CMK (cell line): ENCODE data around the gene RBM11.

- RRBS, result no CpG with 5 or more reads among the region's 26 CpGs
Measured at GRCh38 chr21:6318208-6318775, 4203.1 kb upstream of the TPTE start.

GRCh38 chr21:7753377-7753719 lies 2768.0 kb upstream of the TPTE start:
- RRBS, result no CpG with 5 or more reads among the region's 10 CpGs

DNA sequence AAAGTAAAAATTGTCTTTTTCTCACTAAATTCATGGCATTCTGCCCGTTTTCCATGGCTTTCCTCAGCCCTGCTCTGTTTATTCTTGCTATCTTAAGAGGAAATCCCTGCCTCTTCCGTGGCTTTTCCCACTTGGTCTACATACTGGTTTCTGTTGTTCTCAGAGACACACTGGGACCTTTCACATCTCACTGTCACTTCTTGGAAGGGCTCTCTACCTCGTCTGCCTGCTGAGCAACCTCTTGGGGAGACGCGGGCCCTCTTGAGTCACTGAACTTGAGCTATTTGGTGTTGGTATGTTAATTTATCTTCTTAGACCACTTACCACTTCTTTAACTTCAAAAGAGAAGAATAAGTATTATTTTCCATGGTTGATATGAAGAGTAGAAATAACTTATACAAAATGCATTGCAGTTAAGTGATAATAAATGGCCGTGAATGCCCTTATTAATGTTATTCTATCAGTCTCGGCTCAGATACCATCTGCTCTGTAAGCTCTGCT lies 1671.5 kb upstream of the TPTE start:
- RRBS, result no CpG with 5 or more reads among the region's 7 CpGs

- RRBS, result no CpG with 5 or more reads among the region's 11 CpGs
Measured at GRCh38 chr21:8991358-8991936, 1529.9 kb upstream of the TPTE start.

DNA sequence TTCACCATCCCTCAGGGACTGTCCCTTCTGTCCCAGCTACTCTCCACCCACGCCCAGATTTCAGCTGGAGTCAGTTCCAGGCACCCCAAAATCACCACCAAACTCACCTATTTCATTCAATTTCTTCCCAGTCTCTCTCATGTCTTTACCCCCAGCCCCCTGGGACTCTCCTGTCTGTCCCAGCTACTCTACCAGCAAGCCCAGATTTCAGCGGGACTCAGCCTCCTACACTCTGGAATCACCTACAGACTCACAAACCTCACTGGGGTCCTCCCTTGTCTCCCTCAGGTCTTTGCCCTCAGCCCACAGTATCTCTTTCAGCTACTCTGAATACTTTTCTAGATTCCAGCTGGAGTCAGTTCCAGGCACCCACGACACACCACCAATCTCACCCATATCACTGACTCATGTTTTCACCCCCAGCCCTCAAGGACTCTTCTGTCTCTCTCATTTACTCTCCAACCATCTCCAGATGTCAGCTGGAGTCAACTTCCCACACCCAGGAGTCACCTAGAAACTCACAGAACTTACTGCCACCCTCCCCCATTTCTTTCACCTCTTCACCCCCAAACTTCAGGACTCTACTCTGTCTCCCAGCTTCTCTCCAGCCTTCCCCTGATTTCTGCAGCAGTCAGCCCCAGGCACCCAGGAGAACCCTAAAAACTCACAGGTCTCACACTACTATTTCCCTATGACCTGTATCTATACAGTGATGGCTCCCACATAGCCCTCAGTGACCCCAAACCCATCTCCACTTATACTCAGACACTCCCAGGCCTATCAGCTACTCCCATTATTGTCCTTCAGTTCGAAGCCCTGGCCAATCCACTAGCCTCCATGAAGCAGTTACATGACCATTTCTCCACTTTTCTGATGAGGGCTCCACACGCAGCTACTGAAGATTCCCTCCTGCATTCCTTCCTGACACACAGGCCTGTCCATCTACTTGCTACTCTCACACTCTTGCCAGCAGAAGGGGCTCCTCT lies 1529.2 kb upstream of the TPTE start:
- RRBS, result no CpG with 5 or more reads among the region's 5 CpGs

DNA sequence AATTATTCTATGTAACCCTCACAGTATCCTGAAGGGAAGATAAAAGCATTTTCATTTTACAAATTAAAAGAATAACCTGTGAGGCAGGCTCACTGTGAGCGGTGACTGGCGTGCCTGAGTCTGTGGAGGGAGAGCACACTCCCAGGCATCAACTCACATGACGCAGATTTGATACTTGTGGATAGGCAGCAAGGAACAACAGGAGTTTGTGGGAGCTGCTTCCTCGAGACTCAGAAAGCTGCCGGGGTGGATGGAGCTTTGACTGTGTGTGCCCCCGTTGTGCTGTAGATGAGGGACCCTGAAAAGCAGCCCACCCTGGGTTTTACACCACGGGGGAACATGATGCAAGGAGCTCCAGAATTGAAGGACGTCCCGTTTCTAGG lies 764.3 kb upstream of the TPTE start:
- RRBS, result no CpG with 5 or more reads among the region's 9 CpGs

DNA sequence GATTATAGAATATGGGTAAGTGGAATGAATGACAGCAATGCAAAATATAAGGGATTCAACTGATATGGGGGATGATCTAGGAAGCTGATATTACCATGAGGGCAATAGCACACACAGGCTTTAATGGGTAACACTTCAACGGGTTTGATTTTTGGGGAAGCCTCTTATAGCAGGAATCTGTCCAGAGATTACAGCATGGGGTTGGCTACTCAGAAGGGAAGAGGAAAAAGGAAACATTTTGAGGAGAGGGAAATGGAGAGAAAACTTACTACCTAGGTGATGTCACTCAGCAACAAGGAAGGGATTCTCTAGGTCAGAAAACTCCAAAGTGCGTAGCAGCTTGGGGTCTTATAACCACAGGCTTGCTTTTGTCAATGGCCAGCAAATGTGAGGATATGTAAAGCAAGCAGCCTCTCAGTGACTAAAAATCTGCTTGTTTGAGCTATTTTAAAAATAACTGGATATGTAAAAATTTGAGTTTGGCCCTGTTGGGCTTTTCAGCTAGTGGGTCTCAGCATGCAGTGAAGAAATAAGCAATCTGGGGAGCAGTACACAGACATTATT lies 162.3 kb downstream of the LIPI start:
- RRBS, result no CpG with 5 or more reads among the region's 2 CpGs

DNA sequence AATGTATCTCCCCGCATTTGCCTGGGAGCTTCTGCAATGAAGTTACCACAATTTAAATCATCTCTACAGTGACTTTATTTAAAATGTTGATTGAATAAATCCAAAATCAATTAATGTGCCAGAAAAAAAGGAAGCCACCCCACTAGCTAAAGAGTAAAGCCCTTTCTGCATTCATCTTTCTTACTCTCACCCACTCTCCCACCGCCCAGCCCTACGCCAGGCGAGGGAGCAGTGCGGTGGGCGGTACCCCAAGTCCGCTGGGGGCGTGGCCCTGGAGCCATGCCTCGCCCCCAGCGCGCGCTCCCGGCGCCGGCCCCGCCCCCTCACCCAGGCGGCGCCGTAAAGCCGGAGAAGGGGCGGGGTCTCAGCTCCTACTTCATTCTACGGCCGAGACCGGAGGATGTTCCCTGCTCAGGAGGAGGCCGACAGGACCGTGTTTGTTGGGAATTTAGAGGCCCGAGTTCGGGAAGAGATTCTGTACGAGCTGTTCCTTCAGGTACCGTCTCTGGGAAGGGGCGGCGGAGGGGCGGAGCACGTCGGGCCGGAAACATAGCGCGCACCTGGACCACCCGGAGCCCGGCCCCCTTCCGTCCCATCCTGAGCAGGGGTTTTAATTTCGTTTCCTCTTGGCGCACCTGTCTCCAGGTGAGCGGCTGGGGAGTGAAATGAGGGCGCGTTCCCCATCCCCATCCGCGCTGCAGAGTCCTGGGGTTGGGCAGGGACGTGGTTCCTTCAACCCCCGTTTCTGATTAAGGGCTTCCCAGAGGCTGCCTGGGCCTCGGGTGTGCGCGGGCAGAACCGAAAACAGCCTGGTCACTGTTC lies at the start of gene RBM11:
RBM11 (plus strand) TSS at position 371 of the 822 bp plus-strand sequence.
- RRBS, result under 1% methylated on average over 10 of the region's 54 CpGs

DNA sequence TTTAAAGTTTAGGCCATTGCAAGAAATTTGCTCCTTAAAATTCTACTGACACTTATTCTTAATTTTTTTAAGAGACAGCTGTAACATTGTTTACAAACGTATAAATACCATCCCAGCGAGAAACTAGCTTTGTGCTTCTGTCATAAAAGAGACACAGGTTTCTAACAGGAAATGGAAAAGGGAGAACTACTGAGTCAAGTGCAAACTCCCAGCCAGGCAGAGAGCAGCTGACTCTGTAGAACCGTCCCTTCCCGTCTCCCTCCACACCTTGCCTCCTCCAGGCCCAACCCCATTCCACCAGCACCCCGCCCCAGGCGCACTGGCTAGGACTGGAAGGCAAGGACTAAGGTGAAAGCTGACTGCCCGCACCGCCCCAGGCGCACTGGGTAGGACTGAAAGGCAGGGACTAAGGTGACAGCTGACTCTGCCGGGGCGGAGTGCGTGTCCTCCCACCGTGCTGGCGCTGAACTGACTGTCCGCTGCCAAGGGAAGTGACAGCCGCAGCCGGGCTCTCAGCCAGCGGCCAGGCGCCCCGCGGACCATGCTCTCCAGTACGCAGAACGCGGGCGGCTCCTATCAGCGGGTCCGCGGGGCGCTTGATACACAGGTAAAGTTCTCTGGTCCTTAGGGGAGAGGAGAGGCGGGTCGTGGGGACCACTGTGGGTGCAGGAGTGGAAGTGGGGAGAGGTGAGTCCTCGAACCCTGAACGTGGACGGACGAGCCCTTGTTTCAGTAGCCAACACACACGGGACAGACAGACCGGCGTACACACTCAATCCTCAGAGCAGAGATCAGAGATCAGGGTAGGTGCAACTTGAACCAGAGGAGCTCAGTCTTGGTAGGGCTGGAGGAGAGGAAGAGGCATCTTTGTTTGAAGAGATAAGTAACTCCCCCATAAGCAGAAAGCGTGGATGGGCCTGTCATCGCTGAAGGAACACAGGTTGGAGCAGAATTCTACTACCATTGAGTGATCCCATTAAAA lies 57.9 kb downstream of the RBM11 start:
- RRBS, result 38% methylated on average over 8 of the region's 40 CpGs

- RRBS, result no CpG with 5 or more reads among the region's 19 CpGs
Measured at GRCh38 chr21:14281060-14282016, 65.4 kb downstream of the RBM11 start.

- RRBS, result no CpG with 5 or more reads among the region's 12 CpGs
Measured at GRCh38 chr21:14383657-14383925, 645 bp upstream of the HSPA13 start.

- RRBS, result no CpG with 5 or more reads among the region's 11 CpGs
Measured at GRCh38 chr21:15005203-15006393, 59.2 kb downstream of the NRIP1 start.

DNA sequence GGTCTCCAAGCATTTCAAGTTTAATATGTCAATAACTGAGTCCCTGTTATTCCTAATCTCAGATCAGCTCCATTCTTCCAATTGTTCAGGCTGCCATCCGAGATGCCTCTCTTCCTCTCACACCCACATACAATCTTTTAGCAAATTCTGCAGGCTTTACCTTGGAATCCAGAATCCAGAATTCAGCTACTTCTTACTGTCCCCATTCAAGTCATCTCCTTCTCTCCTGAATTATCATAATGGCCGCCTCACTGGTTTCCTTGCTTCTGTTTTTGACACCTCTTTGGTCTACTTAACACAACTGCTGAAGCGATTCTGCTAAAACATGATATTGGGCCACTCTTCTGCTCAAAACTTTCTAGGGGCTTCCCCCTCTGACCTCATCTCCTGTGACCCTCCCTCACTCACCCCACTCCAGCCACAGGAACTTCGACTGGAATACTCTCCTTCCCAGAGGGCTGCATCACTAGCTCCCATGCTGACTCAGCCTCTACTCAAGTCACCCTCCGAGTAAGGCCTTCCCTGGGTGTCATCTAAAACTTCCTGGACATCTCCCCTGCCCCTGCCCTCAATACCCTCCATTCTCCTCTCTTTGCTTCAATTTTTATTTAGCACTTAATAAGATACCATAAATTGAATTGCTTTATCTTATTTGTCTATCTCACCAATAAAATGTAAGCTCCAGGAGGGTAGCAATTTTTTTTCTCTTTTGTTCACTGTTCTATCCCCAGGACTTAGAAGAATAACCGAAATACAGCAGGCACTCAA lies 35.7 kb downstream of the NRIP1 start:
- RRBS, result no CpG with 5 or more reads among the region's 6 CpGs

DNA sequence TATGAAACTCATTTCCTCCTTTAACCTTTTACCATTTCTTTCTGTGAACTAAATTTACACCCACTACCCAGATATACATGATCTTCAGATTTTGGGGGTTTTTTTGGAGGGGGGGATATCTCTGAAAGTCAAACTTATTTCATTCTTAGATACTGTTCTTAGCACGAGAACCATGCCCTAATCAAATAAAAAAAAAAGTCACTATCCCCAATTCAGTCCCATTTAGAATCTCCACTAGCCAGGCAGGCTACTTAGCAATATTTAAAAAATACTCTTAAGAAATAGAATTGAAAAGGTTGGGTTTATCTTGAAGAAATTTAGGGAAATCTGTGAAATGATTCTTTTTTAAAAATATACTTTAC lies 28.3 kb downstream of the NRIP1 start:
- RRBS, result no CpG with 5 or more reads among the region's 1 CpG

- RRBS, result no CpG with 5 or more reads among the region's 7 CpGs
Measured at GRCh38 chr21:15050943-15051457, 13.8 kb downstream of the NRIP1 start.

GRCh38 chr21:15781935-15783235 lies 52.6 kb downstream of the USP25 start:
- RRBS, result no CpG with 5 or more reads among the region's 12 CpGs

DNA sequence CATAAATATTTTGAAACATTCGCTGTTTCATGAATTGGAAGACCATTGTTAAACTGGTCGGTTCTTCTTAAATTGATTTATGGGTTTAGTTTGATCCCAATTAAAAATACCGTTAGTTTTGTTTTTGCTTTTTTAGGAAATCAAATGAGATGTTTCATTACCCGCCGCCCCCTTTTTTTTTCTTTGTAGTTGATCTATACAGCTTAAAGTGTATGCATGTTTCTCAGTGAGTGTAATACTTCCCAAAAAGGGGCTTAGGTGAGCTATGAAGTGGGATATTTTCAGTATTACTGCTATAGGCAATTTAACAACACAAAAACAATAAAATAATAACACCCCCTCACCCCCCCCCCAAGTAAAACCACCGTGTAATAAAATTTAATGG lies 57.8 kb downstream of the USP25 start:
- RRBS, result no CpG with 5 or more reads among the region's 6 CpGs

DNA sequence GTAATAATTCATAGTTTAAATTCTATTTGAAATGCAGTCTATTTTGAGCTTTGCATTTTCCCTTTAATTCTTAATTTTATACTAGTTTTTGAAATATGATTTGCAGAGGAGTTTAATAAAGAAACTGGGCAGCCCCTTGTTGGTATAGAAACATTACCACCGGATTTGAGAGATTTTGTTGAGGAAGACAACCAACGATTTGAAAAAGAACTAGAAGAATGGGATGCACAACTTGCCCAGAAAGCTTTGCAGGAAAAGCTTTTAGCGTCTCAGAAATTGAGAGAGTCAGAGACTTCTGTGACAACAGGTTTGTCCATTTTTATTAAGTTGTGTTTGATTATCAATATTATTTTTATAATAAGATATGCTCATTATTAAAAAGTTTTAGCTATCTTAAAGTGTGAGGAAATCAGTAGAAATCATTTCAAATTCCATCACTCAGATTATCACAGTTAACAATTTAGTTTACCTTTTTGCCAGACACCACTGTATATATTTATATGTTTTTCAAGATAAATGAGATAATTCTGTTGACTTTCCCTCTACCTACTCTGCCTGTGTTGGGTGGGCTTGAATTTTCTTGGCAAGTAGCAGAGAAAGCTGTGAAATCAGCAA lies 103.6 kb downstream of the USP25 start:
- RRBS, result no CpG with 5 or more reads among the region's 3 CpGs

GRCh38 chr21:16718772-16719265 lies 794.0 kb upstream of the CXADR start:
- RRBS, result no CpG with 5 or more reads among the region's 6 CpGs